ENCODE measurements around the genes NT5DC1, CALHM4, KPNA5 and DCBLD1.

GRCh38 chr6:112222929-112223510 lies 31.3 kb downstream of the LAMA4 start:
- PRO-cap, result no peak

GRCh38 chr6:112296297-112296496 lies 41.8 kb upstream of the LAMA4 start:
- PRO-cap, result no peak

DNA sequence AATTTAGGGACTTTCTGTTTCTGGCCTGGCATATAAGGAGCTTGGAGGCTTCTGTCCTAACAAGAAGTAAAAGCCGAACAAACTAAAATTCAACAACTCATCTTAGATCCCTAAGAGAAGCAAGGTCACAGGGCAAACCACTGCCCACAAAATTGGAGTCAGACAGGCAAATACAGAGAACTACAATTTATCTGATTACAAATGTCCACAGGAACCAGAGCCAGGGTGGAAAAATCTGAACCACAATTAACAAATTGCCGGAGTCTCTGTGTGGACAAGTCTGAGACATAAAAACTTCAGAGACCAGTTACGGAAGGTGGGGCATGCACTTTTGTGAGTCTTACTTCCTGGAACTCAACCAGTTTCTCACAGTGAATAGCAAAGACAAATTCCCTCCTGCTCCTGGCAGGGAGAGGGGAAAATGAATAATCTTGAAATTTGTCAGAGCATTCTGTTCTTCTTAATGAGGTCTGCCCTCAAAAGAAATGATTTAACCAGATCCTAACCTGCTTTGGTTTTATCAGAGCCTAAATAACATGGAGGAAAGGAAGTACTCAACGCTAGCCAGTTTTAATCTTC lies 671.6 kb downstream of the RFPL4B start:
- PRO-cap, result no peak

- PRO-cap, result no peak
Observed at GRCh38 chr6:113654167-113654983, 202.8 kb upstream of the MARCKS start.

- PRO-cap, result no peak
Observed at GRCh38 chr6:113774356-113774804, 82.8 kb upstream of the MARCKS start.

GRCh38 chr6:113829283-113830105 lies 27.7 kb upstream of the MARCKS start:
- PRO-cap, result no peak

DNA sequence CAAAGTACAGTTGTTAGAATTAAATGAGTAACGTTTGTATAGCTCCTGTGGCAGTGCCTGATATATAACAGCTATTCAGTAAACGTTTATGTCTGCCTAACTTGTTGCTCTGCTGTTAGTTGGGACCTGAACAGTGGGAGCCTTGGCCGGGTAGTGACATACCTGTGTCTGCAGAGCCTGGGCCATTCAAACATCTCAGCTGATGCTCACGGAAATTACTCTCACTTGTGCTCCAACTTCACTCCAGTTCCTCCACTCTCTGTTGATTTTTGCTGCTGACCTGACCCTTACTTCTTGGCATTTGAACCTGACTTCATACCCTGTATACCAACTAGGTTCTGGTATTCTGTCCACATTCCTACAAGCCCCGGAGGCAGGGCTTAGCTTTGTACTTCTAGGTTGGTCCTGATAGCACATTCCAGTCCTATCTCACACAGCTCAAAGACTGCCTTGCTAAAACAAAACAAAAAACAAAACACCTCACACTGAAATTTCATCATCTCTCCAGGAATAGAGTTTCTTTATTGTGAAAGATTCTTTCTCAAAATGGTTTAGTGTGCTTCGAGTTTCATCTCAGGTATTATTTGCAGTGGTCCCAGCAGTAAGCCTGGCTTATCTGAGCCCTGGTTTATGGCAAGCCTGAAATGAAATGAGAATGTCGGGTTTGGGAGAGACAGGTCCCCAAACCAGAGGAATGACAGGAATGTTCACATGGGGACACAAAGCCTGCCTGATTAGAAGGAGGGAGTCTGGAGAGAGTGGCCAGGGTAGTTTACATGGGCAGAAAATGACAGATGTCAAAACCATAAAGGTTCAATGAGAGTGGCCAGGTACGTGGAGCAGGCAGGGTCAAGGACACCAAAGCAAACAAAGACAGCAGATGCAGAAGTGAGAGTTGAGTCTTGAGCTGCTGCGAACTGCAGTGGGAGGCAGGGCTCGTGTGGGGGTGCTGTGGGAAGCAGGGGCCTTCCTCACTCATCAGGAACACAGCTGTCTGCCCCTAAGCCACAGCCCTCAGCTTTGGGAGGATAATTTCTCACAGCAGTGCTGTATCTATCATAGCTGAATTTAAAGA lies 174.2 kb upstream of the HDAC2 start:
- PRO-cap, result no peak

DNA sequence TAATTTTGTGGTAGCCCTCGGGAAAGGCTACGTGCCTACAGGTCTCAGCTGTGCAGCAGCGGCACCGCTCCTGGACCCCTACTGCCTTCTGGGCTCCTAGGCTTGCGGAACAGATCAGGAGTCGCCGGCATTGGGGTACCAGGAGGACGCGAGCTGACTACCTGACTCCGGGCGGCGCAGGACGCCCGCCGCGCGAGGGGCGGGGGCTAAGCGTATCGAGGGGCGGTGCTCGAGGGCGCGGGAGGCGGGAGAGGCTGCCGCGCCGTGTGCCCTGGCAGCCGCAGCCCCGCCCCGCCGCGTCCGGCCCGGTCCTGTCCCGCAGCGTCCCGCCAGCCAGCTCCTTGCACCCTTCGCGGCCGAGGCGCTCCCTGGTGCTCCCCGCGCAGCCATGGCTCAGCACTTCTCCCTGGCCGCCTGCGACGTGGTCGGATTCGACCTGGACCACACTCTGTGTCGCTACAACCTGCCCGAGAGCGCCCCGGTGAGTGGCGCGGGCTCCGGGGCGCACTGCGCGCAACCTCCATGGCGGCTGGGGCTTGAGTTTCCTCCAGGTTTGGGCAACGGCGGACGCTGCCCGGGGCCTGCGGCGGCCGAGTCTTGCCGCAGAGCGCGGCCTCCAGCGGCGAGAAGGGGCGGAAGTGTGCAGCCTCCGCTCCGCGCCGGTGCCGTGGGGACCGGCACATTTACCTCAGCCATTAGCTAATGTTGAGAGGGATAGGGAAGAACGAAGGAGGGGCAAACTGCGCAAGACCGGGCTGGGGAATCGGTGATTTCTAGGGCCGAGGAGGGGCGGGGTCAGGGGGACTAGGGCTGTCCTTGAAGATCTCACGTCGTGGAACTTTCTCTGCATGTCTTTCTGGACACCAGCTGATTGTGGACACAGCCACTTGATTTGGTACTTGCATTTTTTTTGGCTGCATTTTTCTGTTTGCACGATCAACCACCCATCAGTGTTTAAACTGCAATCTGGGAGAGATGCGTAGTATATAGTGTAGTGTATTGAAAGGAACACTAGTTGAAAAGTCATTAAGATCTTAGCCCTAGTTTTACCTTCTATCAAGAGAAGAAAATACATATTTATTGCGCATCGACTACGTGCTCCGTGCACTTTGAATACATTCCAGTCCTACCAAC lies at the start of gene NT5DC1:
TSS of gene NT5DC1 (plus strand) at position 311 of the 1,134 bp plus-strand sequence.
- PRO-cap, result bidirectional peak, plus-strand start at position 311 of the sequence, minus-strand start at position 183 of the sequence; bidirectional peak, plus-strand start at position 539 of the sequence, minus-strand start at position 547 of the sequence; bidirectional peak, plus-strand start at position 695 of the sequence, minus-strand start at position 746 of the sequence

DNA sequence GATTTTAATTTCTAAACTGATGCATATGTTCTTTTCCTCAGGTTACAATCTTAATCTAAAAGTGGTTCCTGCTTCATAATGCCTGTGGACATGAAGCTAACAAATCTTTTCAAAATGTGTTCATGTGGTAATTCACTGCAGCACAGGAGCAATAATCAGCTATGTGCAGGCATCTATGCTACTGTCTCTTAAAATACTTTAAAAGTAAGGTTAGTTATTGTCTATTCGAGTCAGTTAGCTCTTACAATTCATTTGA lies 852 bp upstream of the TSPYL4 start:
- PRO-cap, result no peak

- PRO-cap, result no peak
Observed at GRCh38 chr6:116291818-116292550, 12.3 kb upstream of the TSPYL1 start.

GRCh38 chr6:116404954-116405716 lies 34.4 kb downstream of the DSE start:
- PRO-cap, result unidirectional peak, plus-strand start at chr6:116405414

DNA sequence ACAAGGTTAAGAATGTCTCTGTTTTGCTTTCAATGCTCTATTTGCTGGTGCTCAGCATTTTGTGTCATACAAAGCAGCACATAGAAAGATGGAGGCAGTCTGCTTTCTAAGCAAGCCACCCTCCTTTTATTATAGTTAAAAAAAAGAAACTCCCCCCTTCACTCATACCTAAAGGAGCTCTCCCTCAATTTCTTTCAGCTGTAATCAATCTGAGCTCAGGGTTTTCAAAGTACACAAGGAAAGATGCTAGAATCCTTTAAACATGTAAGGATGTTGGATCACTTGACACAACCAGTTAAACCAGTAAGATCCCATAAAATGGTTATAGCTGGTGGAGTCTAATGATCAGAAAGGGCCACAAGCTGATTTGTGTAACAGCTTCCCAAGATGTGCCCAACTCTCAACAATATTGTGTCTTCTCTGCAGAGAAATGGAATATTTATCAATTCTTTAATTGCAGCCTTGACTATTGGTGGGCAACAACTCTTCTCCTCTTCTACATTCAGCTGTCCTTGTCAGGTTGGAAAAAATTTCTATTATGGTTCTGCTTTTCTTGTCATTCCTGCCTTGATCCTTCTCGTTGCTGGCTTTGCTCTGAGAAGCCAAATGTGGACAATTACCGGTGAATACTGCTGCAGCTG lies at the start of gene CALHM4:
TSS of gene CALHM4 (plus strand) at position 345 of the 641 bp plus-strand sequence.
- PRO-cap, result no peak

DNA sequence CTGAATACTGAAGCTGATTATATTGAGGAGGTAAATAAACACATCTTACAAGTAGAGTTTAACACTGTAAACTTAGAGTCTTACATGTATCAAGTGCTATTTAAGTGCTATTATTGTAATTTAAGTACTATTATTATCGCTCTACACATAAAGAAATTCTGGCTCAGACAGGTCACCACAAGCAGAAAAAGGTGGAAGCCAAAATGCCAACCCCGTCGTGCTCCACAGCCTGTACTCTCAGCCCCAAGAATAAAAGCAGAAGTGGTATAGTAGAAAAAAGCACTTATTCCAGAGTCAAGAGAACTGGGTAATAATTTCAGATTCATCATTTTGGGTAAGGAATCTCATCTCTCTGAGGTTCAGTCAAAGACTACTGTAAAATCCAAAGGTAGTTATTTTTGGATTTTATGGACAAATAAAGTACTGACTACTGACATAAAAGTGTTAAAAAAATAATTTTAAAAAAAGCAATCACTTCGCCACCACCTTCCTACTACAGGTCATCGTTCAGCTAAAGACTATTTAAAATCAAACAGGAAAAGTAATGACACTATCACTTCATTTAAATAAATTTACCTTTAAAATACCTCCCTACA lies 899 bp downstream of the ZUP1 start:
- PRO-cap, result no peak

- PRO-cap, result bidirectional peak, plus-strand start at chr6:116681211, minus-strand start at chr6:116681004; bidirectional peak, plus-strand start at chr6:116681561, minus-strand start at chr6:116681554
Observed at GRCh38 chr6:116680889-116681713, at the start of gene KPNA5. Gene KPNA5, plus strand, starts transcription at chr6:116681211.

GRCh38 chr6:117391846-117392430 lies 33.8 kb downstream of the ROS1 start:
- PRO-cap, result no peak

DNA sequence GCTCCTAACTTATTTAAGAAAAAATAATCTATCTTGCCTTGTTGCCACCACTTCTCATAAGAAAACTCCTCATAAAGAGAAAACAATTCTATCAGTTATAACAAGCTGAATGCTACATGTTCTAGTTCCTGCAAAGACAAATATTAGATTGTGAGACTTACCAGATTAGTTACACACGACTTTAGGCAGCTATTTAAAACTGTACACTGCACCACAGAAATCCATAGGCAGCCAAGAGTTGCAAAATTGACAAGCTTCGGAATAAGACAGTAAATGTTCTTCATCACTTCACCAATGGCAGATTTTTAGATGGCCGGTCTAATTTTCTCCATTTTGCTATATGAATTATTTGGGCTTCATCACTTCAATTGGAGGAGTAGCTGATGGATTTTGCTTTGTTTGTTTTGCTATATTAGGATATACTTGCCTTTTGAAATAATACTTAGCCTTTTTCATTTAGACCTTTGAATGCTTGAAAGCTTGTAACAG lies 325 bp downstream of the ROS1 start:
- PRO-cap, result no peak

DNA sequence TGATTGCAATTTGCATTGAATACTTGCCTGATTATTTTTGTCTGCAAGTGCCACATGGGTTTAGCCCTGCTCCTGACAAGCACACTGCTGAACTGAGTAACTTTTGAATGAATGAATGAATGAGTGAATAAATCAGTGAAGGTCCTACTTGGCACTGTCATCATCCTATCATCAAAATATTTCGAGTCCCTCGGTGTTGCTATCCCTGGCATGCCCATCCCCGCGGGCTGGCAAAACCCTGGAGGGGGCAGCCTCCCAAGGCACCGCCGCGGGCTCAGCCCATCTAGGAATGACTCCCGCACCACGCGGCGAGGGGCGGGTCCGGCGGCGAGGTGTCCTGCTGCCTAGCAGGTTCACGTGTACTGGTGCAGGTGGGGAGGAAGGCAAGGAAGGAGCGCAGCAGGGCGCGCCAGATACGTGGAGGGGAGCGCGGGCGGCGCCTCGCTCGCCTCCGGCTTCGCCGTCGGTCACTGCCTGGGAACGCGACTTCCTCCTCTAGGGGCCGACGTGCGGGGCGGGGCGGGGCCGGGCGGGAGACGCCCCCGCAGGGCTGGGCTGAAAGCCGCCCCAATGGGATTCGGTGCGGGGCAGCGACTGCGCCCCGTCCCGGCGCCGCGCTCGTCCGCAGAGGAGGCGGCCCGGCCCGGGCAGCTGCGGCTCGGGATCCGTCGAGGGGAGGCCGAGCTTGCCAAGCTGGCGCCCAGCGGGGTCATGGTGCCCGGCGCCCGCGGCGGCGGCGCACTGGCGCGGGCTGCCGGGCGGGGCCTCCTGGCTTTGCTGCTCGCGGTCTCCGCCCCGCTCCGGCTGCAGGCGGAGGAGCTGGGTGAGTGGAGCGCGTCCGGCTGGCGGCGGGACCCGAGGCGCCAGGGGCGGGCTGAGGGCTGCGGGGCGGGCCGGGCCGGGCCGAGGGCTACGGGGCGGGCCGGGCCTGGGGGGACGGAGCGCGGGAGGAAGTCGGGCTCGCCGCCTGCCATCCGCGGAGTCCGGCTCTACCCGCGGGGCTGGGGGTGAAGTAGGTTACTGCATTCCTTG lies at the start of gene DCBLD1:
TSS of gene DCBLD1 (plus strand) at position 604 of the 1,032 bp plus-strand sequence.
- PRO-cap, result bidirectional peak, plus-strand start at position 570 of the sequence, minus-strand start at position 472 of the sequence; bidirectional peak, plus-strand start at position 989 of the sequence, minus-strand start at position 991 of the sequence

DNA sequence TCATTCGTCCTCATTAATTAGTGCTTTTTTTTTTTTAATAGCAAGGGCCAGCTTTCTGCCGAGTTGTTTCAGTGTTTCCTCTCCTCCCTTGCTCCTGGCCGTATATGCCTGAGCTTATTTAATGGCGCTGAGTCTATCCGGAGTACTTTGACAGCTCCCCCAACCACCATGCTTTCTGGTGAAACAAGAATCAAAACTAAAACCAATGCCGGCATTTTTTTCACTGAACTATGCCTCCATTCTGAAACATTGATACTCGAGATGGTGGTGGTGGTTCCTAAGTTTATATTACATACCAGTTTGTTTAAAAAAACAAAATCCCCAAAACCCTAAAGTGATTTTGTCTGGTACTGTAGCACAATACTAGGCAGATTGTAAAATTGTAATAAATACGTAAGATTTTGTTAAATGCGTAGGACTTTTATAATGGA lies 1.2 kb downstream of the DCBLD1 start:
- PRO-cap, result bidirectional peak, plus-strand start at position 66 of the sequence, minus-strand start at position 106 of the sequence

- PRO-cap, result bidirectional peak, plus-strand start at chr6:117535286, minus-strand start at chr6:117535025
Observed at GRCh38 chr6:117534917-117535154, 52.4 kb downstream of the DCBLD1 start.

DNA sequence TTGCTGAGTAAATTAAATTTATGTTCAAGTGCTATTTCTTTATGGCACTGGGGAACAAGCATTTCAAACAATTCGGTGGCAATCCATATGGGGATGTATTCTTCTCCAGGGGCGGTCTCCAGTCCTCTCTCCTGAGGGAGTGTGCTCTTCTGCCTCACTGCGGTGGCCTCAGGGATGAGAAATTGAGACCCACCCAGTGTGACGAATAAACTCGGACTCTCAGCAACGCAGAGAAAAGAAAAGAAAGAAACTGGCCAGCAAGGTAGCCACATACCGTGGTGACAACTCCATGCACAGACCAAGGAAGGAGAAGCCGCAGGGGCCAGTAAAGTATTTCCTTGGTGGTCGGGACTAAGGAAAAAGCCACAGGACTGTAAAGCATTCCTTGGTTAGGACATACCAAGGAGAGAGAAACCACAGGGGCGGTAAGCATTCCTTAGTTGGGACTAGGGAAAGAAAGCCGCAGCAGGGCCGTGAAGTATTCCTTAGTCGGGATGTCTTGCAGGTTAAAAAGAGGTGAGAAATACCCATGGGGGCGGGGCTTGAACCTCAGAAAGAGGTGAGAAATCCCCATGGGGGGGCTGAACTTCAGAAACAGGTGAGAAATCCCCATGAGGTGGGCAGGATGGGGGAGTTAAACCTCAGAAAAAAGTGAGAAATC lies 13.6 kb upstream of the GOPC start:
- PRO-cap, result no peak